ENCODE results near the genes EIF3D and TMPRSS6.

DNA sequence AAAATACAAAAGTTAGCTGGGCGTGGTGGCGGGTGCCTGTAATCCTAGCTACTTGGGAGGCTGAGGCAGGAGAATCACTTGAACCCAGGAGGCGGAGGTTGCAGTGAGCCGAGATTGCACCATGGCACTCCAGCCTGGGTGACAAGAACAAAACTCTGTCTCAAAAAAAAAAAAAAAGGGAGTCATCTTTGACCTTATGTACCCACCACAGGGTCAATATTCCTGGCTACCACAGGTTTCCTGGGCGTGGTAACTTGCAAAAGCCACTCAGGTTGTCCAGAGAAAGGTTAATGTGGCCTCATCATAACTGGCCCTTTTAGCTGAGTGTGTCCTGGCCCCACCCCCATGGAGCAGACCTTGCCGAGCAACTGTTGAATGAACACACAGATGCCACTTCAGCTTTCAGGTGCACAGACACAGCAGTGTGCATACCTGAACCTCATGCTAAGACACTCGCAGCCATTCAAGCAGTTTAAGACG, 54.8 kb downstream of the APOL1 start:
- PRO-cap, 3 experiments = no peak in any of the 3 experiments
- RAMPAGE, long total RNA = no peak
- RRBS, 2 experiments = no CpG with 5 or more reads among the region's 8 CpGs

GRCh38 chr22:36316442-36317485, 63.8 kb downstream of the APOL1 start:
- PRO-cap, 3 experiments = no peak in any of the 3 experiments
- RAMPAGE, long total RNA = no peak
- RRBS, 2 experiments = no CpG with 5 or more reads among the region's 33 CpGs

DNA sequence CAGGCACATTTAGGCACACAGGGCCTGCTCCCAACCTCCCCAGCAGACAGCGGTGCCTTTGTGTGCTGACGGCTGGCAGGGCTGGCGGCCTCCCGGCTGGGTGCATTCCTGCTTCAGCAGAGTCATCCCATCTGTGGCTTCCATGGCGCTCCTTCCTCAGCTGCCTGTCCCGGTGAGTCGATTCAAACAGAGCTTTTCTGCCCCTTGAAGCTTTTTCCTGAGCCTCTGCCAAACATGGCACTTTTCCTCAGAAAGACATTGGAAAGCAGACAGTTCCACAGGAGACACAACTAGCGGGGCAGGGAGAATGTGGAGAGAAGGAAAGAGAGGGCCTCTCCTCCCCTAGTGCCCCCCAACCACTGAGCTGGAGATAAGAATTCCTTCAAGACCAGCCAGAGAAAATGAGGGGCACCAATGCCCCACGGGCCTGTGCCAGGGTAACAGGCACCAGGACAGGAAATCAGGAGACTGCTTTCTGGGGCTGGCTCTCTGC, 52.4 kb downstream of the MYH9 start:
- PRO-cap, 3 experiments = no peak in any of the 3 experiments
- RAMPAGE, long total RNA = no peak
- RRBS, 2 experiments = 27 to 32% methylated on average over 3 of the region's 9 CpGs

DNA sequence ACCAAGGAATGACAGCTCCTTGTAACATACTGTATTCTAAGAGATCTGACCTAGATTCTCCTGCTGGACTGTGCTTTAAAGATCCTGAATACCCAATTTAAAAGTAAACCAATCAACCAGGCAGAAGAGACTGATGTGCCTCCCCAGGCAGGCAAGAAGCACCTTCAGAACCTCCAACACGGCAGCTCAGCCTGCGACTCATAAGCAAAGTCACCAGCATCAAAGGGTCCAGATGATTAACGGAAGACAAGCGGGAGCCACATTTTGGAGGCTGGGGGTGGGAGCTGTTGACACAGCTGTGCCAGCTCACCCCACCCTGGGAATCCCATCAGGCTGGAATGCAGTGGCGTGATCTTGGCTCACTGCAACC, 30.0 kb downstream of the MYH9 start:
- PRO-cap, 3 experiments = peak in 1 of 3 experiments; most common plus-strand start position 231 of the sequence (in 1); most common minus-strand start position 202 of the sequence (in 1)
- RAMPAGE, long total RNA = no peak
- RRBS, 2 experiments = no CpG with 5 or more reads among the region's 5 CpGs

DNA sequence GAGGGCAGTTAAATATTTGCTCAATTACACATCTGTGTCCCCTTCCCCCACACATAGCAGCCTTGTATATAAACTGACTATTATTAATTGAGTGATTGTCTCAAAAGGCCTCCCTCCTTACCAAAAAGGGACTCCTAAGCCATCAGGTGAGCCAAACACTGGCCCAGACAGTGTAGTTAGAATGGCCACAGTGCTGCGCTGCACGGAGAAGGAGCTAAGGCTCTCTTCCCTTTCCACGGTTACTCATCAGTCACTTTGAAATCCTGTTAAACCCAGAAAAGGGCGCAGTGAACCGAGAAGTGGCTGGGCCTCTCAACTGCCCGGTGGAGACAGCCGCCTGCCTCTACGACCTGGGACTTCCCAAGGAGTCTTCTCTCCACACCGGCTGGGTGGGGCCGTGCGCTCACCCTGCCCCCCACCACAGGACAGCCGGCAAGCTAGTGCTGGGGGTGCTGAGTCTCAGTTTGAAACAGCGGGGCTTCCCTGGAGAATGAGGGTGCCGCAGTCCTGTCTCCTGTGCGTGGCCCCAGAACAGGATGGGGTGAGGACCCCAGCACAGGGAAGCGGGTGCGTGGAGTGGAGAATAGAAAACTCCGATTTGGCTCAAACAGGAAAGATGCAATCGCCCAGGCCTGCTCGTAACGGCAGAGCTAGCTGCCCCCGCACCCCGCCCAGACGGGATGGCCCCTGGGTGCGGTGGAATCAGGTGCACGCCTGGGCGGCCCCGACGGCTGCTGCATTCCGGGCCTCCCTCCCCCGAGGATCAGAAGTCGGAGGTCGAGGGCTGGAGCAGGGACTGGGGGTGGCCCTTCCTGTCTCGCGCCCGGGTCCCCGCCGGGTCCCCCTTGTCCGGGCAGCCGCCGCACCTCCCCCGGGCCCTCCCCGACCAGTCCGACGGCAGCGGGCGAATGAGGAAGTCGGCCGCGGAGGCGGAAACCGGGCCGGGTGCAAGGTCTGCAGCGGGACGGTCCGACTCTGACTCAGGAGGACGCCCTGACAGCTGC, 1.2 kb downstream of the MYH9 start:
- PRO-cap, 3 experiments = peak in 3 of 3 experiments; most common plus-strand start position 170 of the sequence (in 2); most common minus-strand start position 331 of the sequence (in 1)
- RAMPAGE, long total RNA = no peak
- RRBS, 2 experiments = 5% methylated on average over 24 of the region's 57 CpGs

- PRO-cap, 3 experiments = no peak in any of the 3 experiments
- RAMPAGE, long total RNA = no peak
- RRBS, 2 experiments = no CpG with 5 or more reads among the region's 7 CpGs
Measured at GRCh38 chr22:36512304-36512718, 5.5 kb upstream of the FOXRED2 start.

DNA sequence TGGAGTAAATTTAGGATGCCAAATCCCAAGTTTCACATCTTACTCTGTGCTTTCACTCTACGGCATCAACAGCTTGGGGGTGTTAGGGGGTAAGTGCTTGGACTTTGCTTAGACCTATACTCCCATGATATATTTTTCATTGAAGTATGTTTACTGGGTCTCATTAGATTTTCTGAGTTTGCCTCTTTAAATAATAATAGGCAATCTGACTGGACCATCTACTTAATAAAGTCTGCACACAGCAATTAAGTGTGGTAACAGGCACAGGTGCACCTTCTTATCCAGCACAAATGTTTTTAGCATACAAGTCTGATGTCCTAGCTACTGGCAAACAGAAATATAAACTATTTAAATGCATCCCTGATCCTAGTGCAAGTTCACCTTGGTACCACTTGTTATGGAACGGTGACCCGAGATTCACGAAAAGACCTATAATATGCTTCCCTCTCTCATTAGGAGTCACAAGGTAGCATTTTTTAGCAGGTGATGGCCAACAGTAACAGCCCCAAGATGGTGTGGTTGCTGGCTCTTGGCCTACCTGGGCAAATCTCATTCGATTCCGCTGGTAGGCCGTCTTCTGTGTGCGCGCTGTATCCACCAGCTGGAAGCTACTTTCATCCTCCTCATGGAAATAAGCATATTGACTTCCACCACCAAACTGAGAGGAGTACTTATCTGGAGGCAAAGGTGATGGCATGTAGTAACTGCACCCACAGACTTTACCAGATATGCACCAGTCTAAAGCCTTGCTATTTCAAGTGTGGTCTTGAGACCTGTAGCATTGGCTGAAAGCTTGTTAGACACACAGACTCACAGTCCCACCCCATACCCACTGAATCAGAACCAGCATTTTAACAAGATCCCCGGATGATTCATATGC, 4.7 kb downstream of the EIF3D start:
- PRO-cap, 3 experiments = no peak in any of the 3 experiments
- RAMPAGE, long total RNA = no peak
- RRBS, 2 experiments = no CpG with 5 or more reads among the region's 10 CpGs

- PRO-cap, 3 experiments = peak in 3 of 3 experiments; most common plus-strand start chr22:36529322 (in 1); most common minus-strand start chr22:36529147 (in 2)
- RAMPAGE, long total RNA = start-site peak on the minus strand at chr22:36529128-36529171, 642 and 372 reads in 2 replicates
- RRBS, 2 experiments = 2% methylated on average over 30 to 33 of the region's 82 CpGs
Measured at GRCh38 chr22:36528764-36529772, at the start of gene EIF3D. EIF3D (minus strand) TSS chr22:36529166.

DNA sequence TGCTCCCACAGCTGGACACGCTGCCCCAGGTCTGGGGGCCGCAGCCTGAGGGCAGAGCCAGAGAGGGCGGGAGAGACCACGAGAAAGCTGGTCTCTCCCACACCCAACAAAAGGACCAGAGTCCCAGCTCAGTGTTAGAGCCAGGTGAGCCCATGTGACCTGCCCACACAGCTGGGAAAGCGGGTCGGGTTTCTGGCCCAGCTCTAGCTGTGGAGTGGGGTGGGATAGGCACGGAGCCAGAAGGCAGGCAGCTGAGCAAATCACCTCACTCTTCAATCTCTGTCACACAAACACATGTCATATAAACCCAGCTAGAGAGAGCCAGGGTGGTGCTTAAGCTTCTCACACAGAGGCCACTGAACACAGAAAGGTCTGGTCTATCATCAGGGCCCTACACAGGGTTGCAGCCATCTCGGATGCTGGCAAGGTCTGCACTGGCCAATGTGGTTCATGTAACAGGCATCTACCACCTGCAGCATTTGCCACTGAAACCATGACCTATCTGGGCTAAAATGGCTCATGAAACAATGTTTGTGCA, 7.8 kb upstream of the EIF3D start:
- PRO-cap, 3 experiments = peak in 1 of 3 experiments; most common plus-strand start position 300 of the sequence (in 1); most common minus-strand start position 108 of the sequence (in 1)
- RAMPAGE, long total RNA = no peak
- RRBS, 2 experiments = no CpG with 5 or more reads among the region's 8 CpGs

DNA sequence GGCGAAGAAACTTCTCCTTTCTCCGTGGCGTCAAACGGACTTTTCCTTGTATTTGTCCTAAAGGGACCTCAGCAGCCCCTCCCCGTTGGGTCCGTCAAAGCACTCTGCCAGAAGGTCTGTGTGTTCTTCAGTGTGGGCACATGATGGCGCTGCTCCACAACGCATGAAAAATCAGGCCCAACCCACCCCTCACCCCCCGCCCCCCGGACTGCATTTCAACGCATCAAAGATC, 17.3 kb upstream of the EIF3D start:
- PRO-cap, 3 experiments = no peak in any of the 3 experiments
- RAMPAGE, long total RNA = no peak
- RRBS, 2 experiments = 3 to 4% methylated on average over 2 of the region's 11 CpGs

DNA sequence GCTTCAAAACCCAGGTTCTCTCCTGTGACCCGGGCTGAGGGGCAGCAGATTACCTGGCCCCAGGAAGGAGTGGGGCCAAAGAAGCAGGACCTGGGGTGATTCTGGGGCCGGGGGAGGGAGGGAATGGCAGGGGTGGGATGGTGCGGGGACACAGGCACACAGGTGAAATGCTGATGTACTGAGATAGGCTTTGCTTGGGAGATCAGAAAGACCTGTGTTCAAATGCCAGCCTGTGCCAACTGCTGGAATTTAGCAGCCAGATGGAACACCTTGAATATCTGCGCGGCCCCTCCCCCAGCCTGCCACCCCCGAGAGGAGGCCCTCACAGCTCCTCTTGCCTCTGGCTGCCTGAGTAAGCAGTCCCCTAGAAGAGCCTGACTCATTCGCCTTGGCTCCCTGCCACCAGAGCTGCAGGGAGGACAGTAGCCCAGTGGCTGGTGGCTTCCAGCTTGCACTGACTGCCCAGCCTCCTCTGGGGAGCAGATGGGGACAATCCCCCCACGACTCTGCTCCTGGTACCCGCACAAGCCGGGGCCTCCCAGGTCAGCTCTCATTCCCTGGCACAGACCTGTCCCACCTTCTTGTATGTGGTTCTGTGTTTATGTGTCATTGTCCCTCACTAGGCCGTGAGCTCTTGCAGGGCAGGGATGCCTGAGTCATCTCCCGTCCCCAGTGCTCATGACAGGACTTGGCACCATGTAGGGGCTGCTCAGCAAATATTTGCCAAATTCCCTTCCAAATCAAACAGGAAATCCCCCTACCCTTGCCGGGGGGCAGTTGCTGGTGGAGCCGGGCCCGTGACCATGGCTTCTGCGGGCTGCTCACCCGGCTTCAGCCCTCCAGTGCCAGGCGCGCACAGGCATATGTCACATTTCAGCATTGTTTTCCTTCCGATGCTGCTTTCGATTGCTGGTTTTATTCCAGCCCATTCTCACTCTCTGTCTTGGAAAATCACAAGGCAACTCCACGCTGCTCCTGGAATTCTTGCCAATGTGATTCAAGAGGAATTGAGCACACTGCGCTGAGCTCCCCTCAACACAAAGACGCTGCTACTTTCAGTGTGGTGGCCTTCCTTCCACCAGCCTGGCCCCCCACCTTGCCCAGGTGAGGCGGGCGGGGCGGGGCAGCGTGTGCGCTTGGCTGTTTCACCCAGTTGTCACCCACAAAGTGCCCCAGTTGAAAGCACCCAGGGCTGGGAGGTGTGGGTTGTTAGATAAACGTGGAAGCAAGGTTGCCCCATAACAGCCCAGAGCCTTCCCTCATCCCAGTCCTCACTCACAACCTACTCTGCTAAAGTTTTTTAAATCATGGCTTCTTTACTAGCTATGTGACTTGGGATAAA, 43.5 kb downstream of the CACNG2 start:
- PRO-cap, 3 experiments = peak in 1 of 3 experiments; most common plus-strand start position 405 of the sequence (in 1); most common minus-strand start position 354 of the sequence (in 1)
- RAMPAGE, long total RNA = no peak
- RRBS, 2 experiments = 44 to 52% methylated on average over 5 of the region's 30 CpGs

GRCh38 chr22:37100476-37101066, 8.9 kb downstream of the TMPRSS6 start:
- PRO-cap, 3 experiments = no peak in any of the 3 experiments
- RAMPAGE, long total RNA = no peak
- RRBS, 2 experiments = 76 to 85% methylated on average over 3 of the region's 8 CpGs

DNA sequence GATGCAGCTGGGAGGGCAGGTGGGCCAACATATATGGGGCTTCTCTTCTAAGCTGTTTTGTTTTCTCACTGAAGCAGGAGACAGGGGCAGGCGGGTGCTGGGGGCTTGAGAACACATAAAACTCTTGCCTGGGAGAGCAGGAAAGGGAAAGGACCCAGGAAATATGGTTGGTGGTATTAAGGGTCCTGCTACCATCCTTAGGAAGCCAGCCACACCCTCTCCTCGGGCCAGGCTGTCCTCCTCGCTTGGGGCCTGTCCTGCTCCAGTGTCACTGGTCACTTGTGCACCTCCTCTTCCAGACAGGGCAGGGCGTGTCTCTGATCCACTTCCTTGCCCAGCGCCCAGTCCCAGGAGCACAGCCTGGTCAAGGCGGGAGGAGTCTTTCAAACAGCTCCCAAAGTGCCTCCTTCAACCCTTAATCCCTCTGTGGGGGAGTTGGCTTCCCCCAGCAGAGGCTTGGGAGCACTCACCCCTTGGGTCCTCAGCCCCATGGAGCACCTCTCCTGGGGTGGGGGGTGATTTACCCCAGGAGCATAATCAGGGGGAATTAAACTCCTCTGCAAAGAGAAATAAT, 8.2 kb downstream of the TMPRSS6 start:
- PRO-cap, 3 experiments = no peak in any of the 3 experiments
- RAMPAGE, long total RNA = no peak
- RRBS, 2 experiments = no CpG with 5 or more reads among the region's 6 CpGs

DNA sequence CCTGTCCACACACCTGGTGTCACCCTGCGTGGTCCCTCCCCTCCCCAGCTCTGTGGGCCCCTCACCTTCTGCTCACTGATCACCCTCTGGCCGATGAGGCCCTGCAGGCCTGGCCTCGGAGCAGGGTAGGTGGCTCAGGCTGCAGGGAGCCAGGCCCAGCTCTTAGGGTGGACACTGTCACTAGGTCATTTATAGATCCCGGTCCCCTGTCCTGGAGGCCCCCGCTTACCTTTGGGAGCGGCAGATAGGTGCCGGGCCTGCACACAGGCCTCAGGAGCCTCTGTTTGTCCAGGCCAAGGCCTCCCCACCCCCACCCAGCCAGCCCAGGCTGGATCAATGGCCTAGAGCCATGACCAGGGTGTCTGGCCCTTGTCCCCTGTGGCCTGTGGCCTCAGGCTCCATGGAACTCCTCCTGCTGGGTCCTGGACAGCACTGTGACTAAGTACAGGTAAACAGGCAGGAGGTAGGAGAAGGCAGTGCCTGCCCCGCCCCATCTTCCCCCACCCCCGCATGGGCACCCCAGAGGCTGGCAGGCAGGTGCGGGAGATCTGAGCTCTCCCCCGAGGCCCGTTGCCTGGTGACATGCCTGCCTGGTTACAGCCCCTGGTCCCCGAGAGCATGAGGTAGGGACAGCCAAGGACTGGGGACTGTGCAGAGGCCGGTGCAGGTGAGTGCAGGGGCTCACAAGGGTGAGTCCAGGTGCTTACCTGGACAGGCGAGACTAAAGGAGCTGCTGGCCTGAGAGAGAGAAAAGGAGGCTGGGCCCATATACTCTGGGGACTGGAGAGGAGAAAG, at the start of gene TMPRSS6:
TSS of gene TMPRSS6 (minus strand) at position 440 of the 795 bp plus-strand sequence.
- PRO-cap, 3 experiments = no peak in any of the 3 experiments
- RAMPAGE, long total RNA = no peak
- RRBS, 2 experiments = 69 to 76% methylated on average over 4 of the region's 15 CpGs

GRCh38 chr22:37121727-37122852, 12.6 kb upstream of the TMPRSS6 start:
- PRO-cap, 3 experiments = peak in 1 of 3 experiments; most common minus-strand start chr22:37122261 (in 1)
- RAMPAGE, long total RNA = no peak
- RRBS, 2 experiments = 6 to 13% methylated on average over 3 of the region's 17 CpGs

GRCh38 chr22:37162336-37162841, 12.7 kb upstream of the IL2RB start:
- PRO-cap, 3 experiments = no peak in any of the 3 experiments
- RAMPAGE, long total RNA = no peak
- RRBS, 2 experiments = no CpG with 5 or more reads among the region's 6 CpGs

- PRO-cap, 3 experiments = no peak in any of the 3 experiments
- RAMPAGE, long total RNA = no peak
- RRBS, 2 experiments = no CpG with 5 or more reads among the region's 14 CpGs
Measured at GRCh38 chr22:37167176-37167770, 17.6 kb upstream of the IL2RB start.

- PRO-cap, 3 experiments = peak in 1 of 3 experiments; most common plus-strand start chr22:37180279 (in 1)
- RAMPAGE, long total RNA = no peak
- RRBS, 2 experiments = no CpG with 5 or more reads among the region's 22 CpGs
Measured at GRCh38 chr22:37179968-37180558, 8.0 kb downstream of the C1QTNF6 start.

- PRO-cap, 3 experiments = no peak in any of the 3 experiments
- RAMPAGE, long total RNA = no peak
- RRBS, 2 experiments = no CpG with 5 or more reads among the region's 12 CpGs
Measured at GRCh38 chr22:37197506-37198276, 9.6 kb upstream of the C1QTNF6 start.

GRCh38 chr22:37198277-37199266, 10.5 kb upstream of the C1QTNF6 start:
- PRO-cap, 3 experiments = peak in 2 of 3 experiments; most common plus-strand start chr22:37198647 (in 2); most common minus-strand start chr22:37198566 (in 2)
- RAMPAGE, long total RNA = no peak
- RRBS, 2 experiments = 2 to 3% methylated on average over 9 to 18 of the region's 62 CpGs